ENCODE measurements around the gene PTP4A1.

GRCh38 chr6:53465934-53466557, 78.9 kb downstream of the GCLC start:
- RRBS, result no CpG with 5 or more reads among the region's 4 CpGs

DNA sequence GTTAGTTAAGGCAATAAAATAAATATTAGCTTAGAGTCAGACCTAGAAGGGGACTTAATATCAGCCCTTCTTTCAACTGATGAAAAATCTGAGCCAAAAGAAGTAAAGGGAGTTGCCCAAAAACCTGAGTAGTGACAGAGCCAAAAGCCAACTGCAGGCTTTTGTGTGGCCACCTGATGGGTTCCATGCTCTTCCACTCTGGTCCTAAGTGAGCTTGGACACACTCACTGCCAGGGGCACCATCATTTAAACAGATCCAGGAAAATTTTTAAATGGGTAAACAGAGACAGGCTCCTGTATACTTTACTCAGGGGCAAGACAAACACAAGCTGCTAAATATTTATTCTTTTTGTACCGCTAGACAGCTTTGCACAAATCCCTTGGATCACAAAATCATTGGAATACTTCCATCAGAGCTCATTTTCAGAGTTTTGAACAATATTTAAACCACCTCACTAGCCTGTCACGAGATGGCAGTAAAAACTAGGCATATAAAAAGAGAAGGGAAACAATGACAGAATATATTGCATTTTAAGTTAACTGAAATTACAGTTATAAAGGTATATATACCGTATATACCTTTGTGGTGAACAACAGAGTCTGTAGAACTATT, 31.4 kb downstream of the GCLC start:
- RRBS, result no CpG with 5 or more reads among the region's 3 CpGs

GRCh38 chr6:53614665-53615196, 50.8 kb downstream of the KLHL31 start:
- RRBS, result no CpG with 5 or more reads among the region's 2 CpGs

DNA sequence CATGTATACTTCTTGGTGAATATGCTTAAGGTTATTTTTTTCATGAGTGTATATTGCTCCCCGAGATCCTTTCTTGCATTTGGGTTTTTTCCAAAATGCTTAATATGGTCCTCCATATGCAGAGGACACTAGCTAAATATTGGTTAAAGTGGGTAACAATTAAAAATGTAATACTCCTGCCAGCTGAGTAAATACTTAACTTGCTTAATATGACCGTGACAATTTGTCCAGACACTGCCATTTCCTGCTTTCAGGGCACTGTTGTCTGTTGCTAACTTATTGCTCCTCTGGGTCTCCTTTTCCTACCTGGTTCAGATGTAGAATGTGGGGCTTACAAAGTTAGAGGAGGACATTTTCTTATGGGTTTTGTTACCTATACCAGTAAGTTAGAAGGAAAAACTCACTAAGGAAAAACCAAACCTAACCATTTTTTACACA, 46.6 kb downstream of the KLHL31 start:
- RRBS, result no CpG with 5 or more reads among the region's 2 CpGs

DNA sequence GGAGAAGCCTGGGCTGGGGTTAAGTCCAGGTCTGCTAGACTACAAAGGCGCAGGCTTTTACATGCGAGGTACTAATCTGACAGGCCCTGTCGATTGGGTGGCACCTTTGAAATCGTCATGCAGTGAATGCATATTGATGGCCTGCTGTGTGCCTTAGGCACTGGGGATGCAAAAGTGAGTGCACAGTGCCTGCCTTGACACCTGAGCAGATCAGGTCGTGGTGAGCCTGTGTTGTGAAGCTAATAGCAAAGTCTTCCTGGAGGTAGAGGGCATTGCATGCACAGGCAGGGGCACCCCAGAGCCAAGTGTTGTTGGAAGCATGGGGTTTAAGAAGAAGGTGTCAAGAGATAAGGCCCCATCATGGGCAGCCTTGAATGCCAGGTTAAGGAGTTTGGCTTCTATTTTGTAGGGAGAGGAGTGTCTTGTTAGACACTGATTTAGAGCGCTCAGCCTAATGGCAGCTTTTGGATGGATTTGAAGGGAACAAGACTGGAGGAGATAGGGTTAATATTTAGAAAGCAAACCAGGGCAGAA, 17.0 kb downstream of the LRRC1 start:
- RRBS, result no CpG with 5 or more reads among the region's 6 CpGs

GRCh38 chr6:53862594-53863319, 68.0 kb downstream of the LRRC1 start:
- RRBS, result no CpG with 5 or more reads among the region's 5 CpGs

- RRBS, result no CpG with 5 or more reads among the region's 3 CpGs
Measured at GRCh38 chr6:54856058-54856497, 9.5 kb downstream of the FAM83B start.

- RRBS, result no CpG with 5 or more reads among the region's 33 CpGs
Measured at GRCh38 chr6:54961275-54962234, 115.0 kb downstream of the FAM83B start.

DNA sequence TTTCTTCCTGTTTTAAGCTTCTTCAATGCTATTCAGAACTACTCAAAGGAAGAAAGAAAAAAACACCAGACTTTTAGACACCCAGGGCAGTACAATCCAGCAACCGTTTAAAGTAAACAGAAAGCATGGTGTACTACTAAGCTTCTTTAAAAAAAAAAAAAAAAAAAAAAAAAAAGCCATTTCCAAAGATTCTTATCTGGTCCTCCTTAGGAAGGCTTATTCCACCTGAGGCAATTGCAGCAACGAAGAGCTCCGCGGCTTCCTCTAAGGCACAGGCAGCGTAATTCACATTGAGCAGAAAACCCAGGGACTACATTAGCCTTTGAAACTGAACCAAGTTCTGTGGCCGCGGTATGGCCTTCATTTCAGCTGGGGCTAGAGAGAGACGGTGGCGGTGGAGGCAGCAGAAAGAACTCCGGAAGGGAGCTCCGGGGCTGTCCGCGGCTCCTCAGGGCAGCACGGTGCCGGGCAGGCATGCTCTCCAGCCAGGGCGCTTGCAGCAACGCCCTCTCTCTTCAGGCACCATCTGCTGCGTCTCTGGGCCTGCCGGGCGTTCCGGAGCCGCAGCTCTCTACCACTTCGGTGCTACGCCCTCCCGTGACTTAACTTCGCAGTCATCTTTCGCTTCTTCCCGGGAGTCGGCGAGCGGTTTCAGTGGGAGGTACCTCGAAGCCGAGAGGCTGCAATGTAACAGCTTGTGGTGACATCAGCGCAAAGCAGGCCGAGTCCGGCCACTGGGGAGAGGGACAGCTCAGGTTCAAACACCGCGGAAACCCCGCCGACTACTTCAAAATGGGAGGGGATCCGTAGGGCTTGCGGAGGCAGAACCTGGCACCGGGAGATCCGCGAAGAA, 295.1 kb upstream of the COL21A1 start:
- RRBS, result 2% methylated on average over 21 of the region's 45 CpGs

GRCh38 chr6:56605904-56607057, 348.3 kb downstream of the DST start:
- RRBS, result no CpG with 5 or more reads among the region's 6 CpGs

DNA sequence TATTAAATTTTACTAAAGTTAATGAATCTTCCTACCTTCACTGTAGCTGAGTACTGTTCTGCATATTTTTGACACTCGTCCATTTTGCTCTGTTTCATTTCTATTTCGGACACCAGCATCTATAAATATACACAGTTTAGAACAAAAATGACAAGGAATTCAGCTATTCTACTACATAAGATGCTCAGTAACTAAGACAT, 327.6 kb downstream of the DST start:
- RRBS, result no CpG with 5 or more reads among the region's 2 CpGs

DNA sequence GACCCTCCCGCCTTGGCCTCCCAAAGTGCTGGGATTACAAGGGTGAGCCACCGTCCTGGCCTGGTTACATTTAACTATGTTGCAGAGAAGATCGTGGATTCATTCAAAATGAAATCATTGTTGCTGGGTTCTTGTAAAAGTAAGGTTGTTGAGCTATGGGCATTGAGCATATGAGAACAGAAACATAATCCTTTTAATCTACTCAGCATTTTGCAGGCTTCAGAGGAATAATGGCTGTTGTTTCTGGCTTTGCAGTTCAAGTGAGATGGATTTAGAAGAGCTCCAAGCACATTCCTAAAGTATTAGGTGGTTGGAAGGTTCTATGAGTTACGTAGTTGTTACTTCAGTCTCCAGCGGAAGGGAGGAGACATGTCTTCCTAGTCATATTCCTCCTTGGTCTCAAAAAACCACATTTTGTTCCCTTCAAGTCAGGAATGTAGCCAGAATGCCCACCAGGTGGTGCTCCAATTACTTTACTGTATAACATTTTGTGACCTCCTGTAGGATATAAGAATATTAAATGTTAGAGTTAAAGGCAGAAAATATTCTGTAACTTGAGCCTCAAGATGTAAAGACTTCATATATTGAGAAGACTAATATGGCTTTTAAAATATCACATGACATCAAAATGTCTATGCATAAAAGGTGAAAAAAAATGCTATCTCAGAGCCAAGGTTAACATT, 45.8 kb upstream of the RAB23 start:
- RRBS, result no CpG with 5 or more reads among the region's 5 CpGs

- RRBS, result no CpG with 5 or more reads among the region's 12 CpGs
Measured at GRCh38 chr6:57288132-57288742, 29.2 kb upstream of the PRIM2 start.

DNA sequence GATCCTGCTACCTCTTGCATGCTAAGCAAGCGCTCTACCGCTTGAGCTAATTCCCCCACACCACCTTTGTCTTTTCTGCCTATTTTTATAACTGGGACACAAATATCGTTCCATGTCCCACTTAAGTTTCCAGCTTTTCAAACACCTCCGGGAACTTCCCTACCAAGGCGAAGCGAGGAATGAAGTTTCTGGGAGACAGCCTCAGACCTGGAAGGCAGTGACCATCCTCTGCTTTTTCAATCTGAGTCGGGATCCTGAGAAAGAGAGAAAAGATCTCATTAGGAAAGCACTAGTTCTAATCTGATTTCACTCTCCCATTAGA, 498.5 kb downstream of the PRIM2 start:
- RRBS, result no CpG with 5 or more reads among the region's 7 CpGs

- RRBS, result no CpG with 5 or more reads among the region's 7 CpGs
Measured at GRCh38 chr6:61869326-61869821, 416.7 kb downstream of the KHDRBS2 start.

DNA sequence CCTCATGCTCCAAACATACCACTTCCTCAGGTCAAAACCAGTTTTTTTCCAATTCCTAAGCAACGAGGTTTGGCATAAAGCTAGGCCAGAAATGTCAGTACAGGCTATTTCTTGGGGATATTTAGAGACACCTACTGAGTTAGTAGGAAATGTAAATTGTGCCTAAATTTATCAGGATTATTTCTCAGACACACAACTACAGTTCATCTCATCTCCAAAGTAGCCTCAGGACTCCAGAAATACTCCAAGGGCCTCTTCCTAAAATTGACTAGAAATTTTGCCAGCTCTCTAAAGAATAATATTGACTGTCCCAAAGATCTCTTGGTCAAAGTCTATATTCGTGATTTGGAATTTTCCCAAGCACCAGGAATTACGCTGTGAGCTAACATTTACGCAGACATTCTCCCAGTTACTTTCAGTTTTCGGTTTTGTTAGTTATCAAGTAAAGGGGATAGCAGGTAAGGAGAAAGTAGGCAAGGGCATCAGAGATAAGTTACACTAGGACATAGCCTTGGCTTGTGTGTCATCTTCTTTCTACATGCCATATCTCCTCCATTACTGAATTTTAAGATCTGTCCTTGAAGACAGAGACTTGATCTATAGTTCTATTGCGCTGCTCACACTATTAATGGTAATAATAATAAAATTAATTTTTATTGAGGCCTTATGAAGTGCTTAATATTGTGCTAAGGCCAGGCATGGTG, 91.2 kb upstream of the LGSN start:
- RRBS, result no CpG with 5 or more reads among the region's 6 CpGs

DNA sequence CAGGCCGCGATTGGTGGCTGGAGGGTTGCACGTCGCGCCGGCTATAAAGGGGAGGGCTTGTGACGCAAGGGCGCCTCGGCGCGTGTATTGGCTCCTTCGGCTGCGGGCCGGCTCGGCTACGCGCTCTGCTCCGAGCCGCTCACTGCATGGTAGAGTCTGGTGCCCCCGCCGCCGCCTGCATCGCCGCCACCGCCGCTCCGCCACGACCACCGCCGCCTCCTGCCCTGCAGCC, at the start of gene PTP4A1:
Gene PTP4A1, plus strand, starts transcription at position 73 of the 232 bp plus-strand sequence.
- RRBS, result 1% methylated on average over 14 of the region's 30 CpGs

DNA sequence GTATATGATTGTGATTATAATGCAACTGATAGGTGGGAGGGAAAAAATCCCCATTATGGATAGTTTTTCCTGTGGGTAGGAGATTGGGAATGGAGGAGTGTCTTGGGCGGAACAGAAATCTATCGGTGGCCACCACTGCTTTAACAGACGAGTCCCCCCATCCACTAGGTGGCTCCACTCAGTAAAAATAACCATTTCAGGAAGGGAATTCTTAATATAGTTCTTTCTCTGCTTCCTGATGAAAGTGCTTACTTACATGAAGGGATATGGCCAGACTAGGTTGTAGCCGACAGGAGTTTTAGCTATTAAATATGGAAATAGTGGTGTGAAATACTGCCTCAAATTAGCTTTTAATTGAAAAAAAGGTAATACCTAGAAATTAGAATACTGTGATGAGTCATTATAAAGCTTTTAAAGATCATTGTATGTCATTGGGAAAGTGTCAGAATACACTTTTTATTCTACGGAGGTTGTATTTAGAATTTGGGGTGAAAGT, 2.1 kb downstream of the PTP4A1 start:
- RRBS, result no CpG with 5 or more reads among the region's 5 CpGs

- RRBS, result no CpG with 5 or more reads among the region's 2 CpGs
Measured at GRCh38 chr6:63574825-63575446, 2.7 kb downstream of the PTP4A1 start.

- RRBS, result no CpG with 5 or more reads among the region's 10 CpGs
Measured at GRCh38 chr6:63684851-63686002, 49.6 kb downstream of the PHF3 start.